A673 (cell line): ENCODE data around the gene BMP10.

DNA sequence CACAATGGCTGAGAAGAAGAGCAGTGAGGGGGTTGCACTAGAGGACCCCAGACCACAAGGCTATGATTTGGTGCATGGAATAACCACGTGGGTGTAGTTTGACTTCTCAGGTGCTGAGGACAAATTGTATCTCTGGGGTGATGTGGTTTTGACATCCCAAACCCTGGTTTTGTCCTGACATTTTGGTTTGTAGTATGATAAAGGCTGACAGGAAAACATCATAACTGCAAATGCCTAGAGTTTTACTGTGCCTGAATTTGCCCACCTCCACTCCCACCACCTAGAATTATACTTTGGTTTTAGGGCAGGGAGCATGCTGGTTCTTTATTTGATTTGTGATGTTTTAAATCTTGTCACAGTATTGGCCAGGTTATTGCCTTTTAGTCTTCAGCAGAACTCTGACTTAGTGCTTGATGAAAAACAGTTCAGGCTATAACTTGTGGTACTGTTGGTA lies 29.6 kb downstream of the PLEK start:
- PRO-cap, result no peak

GRCh38 chr2:68491562-68492030 lies 24.2 kb downstream of the APLF start:
- PRO-cap, result no peak

DNA sequence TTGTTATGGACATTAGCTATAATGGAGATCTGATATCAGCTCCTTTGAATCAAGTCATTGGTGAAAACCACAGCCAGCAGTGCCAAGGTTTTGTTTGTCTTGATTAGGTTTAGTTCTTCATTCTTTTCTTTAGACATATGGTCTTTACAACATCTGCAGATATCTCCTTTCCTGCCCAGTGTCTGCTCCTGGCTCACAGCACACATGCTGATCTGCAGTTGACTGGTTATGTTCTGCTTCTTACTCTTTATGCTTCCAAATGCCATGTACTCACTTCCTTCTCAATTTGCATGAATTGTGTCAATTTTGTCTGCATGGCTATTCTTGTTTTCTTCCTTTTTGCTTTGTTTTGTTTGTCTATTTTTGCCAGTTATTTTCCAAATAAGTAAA lies 8.0 kb downstream of the ARHGAP25 start:
- PRO-cap, result no peak

DNA sequence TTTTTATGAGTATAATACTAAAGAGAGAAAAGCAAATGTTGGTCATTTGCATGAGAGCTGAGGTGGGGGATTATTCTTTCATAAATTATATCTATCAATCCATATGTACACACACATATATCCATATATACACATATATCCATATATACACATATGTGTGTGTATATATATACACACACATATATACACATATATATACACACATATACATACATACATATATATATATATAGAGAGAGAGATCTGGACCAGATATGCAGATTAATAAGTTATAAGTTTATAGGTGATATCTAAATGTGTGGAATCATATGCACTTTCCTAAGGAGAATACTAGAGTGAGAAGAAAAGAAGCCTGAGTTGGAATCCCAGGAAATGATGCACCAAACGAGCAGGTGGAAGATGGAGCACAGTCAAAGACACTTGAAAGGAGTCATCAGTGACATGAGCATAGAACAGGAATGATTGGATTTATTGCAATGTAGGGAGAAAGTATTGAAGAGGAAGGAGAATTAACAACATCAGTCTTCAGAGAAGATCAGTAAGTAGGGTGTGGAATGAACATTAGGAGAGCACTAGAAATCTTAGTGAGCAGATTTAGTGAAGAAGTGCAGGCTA lies 68.3 kb downstream of the ARHGAP25 start:
- PRO-cap, result no peak

DNA sequence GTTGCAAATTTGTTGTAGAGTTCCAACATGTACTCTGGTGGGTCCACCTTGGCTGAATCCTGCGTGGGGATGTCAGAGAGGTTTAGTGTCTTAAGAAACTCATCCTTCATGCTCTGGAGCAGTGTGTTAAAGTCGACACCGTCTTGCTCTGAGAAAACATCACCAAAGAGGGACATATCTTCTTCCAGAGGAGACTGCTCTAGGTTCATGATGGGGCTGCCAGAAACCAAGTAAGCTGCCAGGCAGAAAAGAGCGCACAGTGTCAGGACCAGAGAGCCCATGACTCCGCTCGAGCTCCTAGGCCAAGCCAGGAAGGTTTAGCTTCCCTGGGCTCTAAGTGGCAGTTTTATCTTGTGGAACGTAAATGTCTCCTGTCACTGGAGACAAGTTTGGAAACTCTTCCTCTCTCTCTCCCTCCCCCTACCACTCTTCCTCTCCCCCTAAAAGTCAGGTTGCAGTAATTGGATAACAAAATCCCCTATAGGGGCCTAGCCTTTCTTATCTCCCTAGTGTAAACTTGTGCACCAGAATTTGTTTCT lies at the start of gene BMP10:
Gene BMP10, minus strand, starts transcription at position 320 of the 539 bp plus-strand sequence.
- PRO-cap, result no peak

DNA sequence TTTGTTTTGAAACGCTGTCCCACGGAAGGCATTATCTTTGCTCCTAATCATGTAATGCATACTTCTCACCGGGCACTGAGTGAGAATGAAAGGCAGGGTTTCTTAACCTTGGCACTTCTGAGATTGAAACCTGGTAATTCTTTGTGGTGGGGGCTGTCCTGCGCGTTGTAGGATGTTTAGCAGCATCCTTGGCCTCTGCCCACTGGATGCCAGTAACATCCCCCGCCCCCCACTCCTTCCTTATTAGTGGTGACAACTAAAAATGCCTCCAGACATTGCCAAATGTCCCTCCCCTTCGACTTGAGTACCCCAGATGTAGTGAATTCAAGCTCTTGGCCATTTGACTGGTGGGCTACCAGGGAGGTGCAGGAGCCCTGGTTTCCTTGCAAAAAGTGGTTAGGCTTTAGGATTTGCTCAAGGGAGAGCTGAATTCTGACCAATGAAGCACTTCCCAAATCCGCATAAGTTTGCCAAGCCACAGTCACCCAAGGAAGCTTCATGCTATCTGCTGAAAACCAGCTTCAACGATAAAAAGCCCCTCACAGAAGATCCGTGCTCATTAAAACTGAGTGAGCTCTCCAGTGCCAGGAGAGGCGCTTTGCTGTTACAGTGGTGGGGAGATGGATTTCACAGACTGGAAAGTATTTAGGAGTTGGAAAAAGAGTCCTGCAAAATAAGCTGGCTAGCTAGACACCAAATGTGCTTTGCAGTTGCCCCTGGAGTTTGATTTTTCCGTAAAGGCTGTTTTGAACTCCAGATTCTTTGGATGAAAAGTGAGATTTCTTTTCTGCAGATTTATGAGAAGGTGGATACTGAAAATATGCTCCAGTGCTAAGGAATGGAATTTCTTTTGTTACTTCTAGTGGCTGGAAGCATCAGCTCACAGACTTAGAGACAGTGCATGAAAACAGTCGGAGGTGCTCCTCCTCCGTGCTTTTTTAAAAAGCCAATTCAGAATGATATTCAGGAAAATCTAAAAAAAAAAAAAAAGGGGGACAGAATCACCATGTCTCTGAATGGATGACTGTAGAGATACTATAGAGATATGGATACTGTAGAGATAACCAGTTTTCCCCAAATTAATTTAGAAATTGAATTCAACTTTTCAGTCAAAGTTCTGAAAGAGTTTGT lies 1.5 kb downstream of the ANTXR1 start:
- PRO-cap, result bidirectional peak, plus-strand start at position 340 of the sequence, minus-strand start at position 77 of the sequence; bidirectional peak, plus-strand start at position 559 of the sequence, minus-strand start at position 507 of the sequence

GRCh38 chr2:69205018-69205225 lies 182.1 kb downstream of the GFPT1 start:
- PRO-cap, result no peak

DNA sequence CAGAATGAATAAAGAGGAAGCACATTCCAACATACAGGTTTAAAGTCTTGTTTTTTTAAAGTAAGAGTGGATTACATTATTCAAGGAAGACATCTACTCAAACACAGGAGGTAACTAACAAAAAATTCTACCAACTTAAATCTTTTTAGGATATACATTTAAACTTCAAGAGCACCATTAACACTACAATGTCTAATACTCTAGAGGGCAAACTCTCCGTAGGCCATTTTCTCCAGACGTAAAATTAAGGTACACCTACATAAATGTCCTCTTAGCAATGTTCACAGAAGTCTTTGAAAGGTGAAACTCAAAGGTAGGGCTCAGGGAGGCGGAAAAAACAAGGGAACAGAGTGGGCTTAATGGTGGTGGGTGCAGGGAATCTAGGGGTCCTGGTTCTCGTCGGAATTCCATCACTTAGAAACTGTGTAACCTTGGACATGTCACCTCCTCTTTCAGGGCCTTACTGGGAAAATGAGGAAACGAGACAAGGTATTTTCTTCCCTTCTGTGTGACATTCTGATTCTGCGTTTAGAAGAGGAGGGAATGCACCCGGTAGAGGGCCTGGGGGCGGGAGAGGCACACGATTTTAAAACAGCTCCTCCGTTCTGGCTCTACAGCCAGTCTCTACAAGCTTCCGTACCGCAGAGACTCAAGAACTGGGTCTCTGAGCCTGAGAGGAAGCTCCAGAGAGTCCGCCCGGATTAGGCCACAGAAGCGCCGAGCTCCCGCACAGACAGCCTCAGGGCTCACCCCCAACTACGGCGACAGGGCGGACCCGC lies 579 bp downstream of the NFU1 start:
- PRO-cap, result bidirectional peak, plus-strand start at position 555 of the sequence, minus-strand start at position 462 of the sequence; bidirectional peak, plus-strand start at position 616 of the sequence, minus-strand start at position 658 of the sequence

DNA sequence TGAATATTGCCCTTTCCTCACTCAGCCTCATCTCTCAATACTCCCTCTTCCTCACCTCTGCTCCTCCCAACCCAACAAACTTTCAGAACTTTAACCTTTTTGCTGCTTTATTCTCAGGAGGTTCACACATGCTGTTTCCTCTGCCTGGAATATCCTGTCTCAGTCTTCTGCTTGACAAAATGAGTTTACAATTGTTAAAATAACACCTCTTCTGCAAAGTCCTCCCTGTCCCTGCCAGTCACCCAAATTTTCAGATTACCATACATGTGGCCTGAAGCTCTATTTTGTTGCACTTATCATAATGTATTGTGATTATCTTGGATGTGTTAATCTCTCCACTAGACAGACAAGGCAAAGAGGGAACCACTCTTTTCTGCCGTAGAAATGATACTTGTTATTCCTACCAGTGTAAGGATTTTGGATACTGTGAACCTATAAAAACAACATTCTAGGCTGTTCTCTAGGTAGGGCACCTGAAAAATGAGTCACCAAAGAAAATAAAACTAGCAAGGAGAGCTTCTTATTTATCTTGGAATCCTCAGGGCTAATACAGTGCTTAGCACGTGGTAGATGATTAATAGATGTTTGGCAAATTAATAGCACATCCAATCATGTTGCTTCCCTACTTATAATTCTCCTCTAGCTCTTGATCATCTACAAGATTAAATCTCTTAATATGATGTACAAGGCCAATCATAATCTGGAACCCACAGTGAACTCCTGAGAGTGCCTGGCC lies 73.2 kb downstream of the AAK1 start:
- PRO-cap, result no peak

- PRO-cap, result no peak
These were observed 14.9 kb downstream of the AAK1 start for GRCh38 chr2:69628605-69629097.

DNA sequence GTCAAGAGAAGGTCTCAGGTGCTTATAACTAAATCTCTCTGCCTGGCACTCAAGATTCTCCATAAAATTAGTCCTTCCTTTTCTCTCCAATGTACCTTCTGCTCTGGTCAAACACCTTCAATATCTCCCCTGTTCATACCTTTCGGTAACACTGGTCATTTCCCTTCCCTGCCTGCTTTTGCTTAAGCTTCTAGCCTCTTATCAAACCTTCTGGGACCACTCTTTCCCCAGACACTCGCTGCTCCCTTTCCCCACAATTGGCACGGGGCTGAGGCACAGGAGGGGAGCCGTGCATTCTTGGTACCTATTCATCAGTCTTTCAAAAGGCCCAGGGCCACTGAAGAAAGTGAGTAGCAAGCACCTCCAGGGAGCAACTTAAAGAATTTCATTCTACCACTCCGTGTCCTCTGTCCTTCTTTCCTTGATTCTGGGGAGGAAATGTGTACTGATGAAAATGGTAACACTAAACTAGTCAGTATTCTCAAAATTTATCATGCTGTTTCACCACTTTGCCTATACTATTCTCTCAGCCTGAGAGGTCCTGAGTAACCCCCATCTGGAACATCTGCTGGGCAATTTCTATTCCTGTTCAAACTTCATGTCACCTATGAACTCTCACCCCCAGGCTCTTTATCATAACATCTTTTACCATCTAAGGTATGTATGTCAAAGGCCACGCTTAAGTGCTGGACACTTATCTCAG lies 5.2 kb downstream of the AAK1 start:
- PRO-cap, result no peak

- PRO-cap, result no peak
These were observed 36.8 kb upstream of the AAK1 start for GRCh38 chr2:69680304-69680735.

GRCh38 chr2:69685582-69685999 lies 42.1 kb upstream of the AAK1 start:
- PRO-cap, result no peak

GRCh38 chr2:69740641-69740956 lies 1.3 kb upstream of the ANXA4 start:
- PRO-cap, result no peak

DNA sequence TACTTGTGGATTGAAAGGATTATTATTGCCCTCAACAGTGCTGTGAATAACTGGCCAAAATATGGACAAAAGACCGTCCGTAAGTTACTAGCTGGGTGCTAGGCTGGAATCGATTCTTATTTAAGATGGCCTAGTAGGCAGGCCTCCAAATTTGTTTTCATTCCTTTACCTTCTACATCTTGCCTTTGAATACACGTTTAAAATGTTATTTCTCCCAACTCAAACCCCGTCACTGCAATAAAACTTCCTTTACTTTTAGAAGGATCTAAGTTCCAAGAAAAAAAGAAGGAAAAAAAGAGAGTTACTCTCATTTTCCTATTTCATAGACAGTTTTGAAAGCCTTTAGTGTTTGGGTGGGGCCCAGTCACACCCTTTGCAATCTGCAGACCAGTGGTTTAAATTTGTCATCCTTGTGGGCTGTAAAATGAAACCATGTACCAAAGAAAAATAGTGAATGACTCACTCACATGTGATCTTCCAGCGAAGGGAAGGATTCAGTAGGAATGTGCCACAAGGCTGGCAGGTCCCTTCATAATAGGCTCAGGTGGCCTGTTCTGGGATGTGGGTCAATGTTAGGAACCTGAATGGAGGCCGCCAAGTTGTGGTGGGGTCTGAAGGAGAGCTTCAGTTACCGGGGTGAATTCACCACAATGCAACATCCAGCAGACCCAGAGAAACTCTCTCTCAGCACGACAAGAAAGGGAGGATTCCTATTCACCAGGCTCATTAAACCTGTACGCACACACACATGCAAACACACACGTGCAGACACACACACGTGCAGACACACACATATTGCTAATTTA lies 28.3 kb downstream of the ANXA4 start:
- PRO-cap, result no peak

GRCh38 chr2:69830361-69830830 lies 936 bp downstream of the GMCL1 start:
- PRO-cap, result no peak

DNA sequence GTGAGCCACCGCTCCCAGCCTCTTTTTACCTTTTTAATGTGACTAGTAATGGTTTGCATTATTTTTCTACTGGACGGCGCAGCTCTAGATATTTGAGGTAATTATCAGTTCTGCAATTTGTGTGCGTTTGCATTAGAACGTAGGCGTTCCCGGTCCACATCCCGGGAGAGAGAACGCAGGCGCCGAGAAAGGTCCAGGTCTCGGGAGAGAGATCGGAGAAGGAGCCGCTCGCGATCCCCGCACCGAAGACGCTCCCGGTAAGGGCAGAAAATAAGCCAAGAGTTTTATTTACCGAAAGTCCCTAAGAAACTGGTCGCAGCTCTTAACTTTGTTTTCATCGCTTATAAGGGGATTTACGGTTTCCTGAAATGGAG lies 1.2 kb downstream of the SNRNP27 start:
- PRO-cap, result no peak

GRCh38 chr2:69917709-69918529 lies 3.0 kb downstream of the MXD1 start:
- PRO-cap, result no peak

DNA sequence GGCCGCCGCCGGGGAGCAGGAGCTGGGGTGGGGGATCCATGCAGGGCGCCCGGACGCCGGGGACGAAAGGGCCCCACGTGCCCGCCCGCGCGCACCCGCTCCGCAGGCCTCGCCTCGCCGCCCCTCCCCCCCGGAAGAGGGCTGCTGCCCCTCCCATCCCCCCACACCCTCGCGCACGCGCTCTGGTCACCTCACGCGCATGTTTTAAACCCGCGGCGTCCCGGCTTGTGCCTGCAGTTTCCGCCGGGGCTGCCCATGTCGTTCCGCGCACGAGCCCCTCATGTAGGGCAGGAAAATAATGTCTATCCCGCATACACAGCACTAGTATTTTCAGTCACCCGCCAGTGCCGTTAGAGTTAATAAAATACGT lies 409 bp upstream of the PCBP1 start:
- PRO-cap, result bidirectional peak, plus-strand start at position 236 of the sequence, minus-strand start at position 64 of the sequence

DNA sequence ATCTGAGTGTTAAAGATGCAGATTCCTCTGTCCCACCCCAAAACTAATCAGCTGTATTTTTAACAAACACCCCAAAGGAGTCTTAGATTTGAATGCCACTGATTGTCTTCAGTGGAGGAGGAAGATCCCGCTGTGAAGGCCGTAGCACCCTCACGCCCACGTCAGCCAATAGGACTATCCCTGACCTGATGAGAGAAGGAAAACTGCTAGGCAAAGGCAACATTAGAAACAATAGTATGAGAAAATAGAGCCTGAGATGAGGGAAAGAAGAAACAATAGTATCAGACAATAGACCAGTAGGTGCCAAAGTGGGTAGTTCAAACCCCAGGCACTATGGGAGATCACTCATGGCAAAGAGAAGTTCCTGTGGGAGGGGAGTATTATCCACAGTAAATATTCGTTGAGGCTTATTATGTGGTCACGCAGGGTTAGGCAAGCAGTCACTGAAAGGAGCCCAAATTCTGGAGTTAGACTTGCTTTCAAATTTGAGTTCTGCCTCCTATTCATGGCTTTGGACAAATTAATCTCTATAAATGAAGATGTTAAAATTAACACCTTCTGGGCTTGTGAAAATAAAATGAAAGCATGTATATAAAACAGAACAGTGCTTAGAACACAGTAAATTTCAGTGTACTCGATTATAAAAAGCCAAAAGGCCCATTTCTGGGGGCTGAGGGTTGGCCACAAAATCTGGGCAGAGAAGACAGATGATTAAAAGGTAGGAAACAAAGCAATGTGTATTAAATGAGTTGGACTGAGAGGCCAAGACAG lies 2.9 kb downstream of the PCBP1 start:
- PRO-cap, result unidirectional peak, plus-strand start at position 410 of the sequence